ENCODE data around the genes MLPH, RAMP1 and ESPNL.

DNA sequence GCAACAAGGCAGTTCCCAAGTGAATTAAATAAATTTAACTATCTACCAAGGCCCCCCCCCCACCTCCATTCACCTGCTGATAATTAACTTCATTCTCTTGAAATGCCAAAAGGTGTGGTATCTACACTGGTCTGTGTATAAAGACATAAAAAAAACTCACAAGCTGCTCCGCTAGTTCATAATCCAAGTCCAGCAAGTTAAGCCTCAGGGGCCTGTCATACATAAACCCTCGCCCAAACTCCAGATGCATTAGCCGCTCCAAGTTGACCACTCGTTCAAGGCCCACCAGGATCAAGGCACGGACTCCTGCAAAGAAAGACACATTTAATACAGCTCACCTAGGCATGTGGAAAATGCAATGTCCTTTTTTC lies 50.9 kb downstream of the COL6A3 start:
- PRO-cap, 2 experiments = no peak in any of the 2 experiments

- PRO-cap, 2 experiments = no peak in any of the 2 experiments
Observed at GRCh38 chr2:237434722-237435408, 20.9 kb upstream of the COL6A3 start.

- PRO-cap, 2 experiments = no peak in any of the 2 experiments
Observed at GRCh38 chr2:237476436-237477083, 10.5 kb upstream of the MLPH start.

DNA sequence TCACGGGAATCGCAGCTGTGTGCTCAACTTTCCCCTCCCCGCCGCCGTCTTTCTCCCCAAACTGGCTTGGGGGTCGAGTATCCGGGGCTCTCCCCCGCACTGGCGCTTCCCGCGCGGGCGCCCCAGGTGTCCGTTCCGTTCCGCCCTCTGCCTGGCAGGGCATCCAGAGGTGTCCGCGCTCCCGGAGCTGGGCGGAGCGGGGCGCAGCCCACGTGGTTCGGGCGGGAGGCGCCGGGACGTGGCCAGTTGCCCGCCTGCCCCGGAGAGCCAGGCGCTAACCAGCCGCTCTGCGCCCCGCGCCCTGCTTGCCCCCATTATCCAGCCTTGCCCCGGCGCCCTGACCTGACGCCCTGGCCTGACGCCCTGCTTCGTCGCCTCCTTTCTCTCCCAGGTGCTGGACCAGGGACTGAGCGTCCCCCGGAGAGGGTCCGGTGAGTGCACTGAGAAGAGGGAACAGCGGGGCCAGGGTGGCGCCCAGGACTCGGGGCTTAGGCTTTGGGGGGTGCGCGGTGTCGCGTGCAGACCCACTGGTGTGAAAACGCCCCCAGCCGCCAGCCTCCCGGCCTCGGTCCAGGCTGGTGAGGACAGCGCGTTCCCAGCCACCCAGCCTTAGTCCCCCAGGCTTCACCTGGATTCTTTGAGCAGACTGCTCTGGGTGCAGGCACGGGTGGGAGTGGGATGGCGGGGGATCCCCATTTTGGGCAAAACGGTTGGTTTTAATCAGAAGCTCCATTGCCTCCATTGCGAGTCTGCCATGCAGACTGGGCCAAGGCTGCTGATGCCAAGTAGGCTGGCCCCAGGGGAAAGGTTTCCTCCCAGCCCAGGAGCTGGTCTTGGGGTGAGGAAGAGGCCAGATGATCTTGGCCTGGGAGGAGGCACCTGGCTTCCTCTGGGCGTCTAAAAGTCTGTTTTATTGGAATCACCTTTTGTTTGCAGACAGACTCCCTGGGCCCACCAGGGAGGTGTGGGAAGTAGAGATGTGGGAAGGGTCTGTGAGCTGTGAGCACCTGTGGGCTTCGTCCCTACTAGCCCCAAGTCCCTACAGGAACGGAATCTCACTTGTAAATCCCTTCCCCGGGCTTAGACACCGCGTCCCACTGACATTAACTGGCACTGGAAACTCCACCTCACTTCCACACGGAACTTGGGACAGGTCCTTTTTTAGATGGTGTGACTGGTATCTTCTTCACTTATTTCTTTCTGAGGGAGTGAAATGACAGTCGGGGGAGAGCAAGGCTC lies at the start of gene MLPH:
Gene MLPH (plus strand): TSS at position 245 of the 1,239 bp plus-strand sequence.
- PRO-cap, 2 experiments = peak in 2 of 2 experiments; most common plus-strand start position 245 of the sequence (in 1); most common minus-strand start position 153 of the sequence (in 2)

GRCh38 chr2:237513174-237514268 lies 26.5 kb downstream of the MLPH start:
- PRO-cap, 2 experiments = no peak in any of the 2 experiments

GRCh38 chr2:237514269-237515548 lies 27.7 kb downstream of the MLPH start:
- PRO-cap, 2 experiments = no peak in any of the 2 experiments

DNA sequence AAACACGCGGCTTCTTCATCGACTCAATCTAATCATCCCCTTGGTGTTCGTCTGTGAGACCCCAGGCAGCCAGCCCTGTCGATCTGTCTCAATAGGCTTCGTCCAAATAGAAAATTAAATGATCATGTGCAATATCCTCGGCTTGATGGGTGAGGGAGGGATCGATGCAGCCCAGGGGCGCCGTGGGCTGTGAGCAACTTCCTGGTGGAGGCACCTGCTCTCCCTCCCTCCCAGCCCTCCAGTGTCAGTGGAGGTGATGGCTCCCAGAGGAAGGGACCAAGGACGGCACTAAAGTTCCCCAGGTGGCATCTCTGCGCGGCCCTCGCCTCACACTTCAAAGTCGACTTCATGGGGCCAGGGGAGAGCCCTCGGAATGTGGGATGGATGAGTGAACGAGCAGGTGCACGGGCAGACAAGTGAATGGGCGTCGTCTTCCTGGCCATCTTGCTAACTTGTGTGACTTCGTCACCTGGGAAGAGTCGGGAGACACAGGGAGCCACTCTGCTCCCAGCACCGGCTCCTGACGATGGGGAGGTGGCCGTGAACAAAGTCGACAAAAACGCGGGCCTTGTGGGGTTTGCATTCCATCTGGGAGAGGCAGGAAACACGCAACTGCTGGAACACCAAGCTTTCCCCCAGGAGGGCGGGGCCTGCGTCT lies 28.7 kb upstream of the PRLH start:
- PRO-cap, 2 experiments = no peak in any of the 2 experiments

DNA sequence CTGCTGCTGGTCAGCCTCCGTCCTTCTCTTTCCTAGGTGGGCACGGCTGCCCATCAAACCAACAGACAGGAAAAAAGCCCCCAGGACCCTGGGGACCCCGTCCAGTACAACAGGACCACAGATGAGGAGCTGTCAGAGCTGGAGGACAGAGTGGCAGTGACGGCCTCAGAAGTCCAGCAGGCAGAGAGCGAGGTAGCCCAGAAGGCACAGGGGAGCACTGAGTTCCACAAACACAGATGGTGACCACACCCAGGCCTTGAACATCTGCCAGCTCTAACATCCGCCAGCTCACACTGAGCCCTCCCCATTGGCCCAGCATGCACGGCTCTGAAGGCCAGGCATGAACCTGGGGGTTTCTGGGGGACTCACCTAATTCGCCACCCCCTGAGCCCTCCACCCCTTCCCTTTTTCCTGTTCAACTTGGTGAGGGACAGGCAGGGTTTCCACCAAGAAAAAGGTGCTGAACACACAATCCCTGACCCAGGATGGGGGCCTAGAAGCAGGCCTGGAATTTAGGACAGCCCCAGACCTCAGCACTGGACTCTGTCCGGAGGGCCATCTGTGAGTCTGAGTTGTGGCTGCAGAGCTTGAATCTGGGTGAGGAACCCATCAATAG lies 25.5 kb upstream of the PRLH start:
- PRO-cap, 2 experiments = no peak in any of the 2 experiments

DNA sequence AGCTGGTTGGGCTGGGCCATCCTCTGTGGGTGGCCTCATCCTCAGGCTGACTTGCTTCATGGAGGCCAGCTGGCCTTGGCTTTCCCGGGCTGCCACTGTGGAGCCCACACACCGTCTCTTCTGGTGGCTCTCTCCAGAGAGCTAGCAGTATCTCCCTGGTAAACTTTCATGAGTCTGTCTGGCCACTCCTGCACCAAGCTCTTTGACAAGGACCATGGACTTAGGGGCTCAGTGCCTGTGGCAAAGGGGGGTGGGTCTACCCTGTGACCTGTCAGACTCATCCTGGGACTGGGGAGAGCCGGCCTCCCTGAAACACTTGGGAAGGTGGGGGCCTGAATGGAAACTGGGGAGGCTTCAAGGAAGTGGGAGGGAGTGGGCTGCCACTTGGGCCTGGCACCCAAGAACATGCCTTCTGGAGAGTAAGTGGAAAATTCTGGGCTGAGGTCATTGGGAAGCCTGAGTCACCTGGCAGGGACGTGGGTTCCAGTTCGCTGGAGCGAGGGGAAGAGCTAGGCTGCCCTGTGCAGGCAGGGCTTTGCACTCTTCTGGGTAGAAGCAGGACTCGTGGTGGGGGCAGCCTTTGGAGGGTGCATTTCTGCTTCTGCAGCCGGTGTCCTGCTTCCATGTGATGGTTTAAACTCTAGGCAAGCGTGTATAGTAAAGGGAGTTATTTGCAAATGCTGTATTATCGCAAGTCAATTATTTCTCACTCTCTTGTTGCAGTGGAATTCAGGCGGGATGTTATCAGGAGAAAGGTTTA lies 3.6 kb downstream of the LRRFIP1 start:
- PRO-cap, 2 experiments = no peak in any of the 2 experiments

GRCh38 chr2:237689196-237690274 lies 62.1 kb downstream of the LRRFIP1 start:
- PRO-cap, 2 experiments = no peak in any of the 2 experiments

DNA sequence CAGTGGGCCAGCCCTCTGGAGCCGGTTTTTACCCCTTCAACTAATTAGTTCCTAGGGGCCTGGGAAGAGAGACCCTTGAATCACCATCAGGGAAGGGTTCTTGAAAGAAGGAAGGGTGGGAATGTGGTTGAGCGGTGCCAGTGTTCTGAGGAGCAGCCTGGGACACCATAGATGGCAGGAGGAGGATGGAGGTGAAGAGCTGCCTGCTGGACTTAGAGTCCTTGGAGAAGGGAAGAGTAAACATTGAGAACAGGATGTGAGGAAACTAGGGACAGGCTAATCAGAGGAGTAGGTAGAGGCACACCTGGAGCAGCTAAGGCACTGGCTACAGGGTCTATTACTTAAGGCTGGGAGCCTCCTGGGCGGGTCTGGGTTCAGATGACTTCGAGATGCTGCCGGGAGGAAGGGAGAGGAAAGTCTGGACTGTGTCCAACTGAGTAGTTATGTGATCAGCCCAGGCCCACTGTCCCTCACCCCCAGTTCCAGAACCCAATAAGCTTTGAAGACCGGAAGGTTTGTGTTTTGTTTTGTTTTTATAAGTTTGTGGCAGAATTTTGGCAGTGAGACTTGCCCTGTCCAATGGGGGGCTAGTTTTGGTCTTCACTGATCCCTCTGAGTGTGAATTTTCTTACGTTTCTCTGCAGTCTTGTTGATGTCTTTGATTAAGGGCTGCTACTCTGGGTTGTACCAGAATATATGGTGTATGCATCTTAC lies 66.3 kb downstream of the LRRFIP1 start:
- PRO-cap, 2 experiments = peak in 1 of 2 experiments; most common plus-strand start position 283 of the sequence (in 1); most common minus-strand start position 214 of the sequence (in 1)

DNA sequence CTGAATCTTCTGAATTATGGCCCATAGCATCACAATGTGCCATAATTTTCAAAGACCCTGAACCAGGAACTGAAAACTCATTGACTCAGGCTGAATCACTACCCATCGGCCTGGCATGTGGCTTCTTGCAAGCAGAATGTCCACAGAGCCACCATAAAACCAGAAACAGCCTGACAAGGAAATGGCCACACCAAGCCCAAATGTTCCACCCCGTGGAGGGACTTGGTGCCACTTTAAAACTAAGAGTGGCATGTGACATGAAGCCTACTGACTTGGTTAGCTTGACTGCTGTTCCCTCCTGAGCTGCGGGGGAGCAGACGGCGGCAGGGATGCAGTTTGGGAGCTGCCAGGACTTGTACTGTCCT lies 71.2 kb upstream of the RBM44 start:
- PRO-cap, 2 experiments = no peak in any of the 2 experiments

DNA sequence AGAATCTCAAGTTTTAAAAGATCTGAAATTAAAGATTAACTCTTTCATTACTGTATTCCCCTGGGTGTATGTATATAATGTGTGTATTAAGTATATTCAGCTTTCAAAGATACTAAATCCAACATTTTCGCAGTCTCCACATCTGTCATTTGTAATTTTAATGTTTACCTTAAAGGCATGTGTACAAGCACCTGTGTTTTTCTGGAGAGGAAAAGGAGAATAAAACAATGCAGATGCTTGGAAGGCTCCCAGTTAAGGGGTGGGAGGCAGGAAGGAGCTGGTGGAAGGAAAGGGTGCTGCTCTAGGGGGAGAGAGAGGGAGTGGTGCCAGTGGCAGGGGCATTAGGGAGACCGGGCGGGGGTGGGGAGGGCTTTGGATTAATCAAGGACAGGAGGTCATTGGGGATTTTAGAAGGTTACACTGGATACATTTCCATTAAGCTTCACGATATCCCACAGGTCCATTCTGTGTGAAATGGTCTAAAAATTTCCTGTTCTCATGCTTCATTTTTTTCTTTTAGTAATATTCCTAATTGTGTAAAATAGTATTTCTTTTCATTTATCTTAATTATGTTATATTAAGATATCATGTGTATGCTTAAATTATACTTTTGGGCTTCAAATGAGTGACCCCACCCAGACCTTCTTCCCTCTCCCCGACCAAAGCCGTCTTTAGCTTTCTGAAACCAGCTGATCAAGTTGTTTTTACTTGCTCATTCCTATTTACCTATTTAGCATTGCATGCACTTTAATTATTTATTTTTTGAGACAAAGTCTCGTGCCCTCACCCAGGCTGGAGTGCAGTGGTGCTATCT lies 70.2 kb upstream of the RBM44 start:
- PRO-cap, 2 experiments = no peak in any of the 2 experiments

- PRO-cap, 2 experiments = no peak in any of the 2 experiments
Observed at GRCh38 chr2:237740786-237741076, 57.8 kb upstream of the RBM44 start.

DNA sequence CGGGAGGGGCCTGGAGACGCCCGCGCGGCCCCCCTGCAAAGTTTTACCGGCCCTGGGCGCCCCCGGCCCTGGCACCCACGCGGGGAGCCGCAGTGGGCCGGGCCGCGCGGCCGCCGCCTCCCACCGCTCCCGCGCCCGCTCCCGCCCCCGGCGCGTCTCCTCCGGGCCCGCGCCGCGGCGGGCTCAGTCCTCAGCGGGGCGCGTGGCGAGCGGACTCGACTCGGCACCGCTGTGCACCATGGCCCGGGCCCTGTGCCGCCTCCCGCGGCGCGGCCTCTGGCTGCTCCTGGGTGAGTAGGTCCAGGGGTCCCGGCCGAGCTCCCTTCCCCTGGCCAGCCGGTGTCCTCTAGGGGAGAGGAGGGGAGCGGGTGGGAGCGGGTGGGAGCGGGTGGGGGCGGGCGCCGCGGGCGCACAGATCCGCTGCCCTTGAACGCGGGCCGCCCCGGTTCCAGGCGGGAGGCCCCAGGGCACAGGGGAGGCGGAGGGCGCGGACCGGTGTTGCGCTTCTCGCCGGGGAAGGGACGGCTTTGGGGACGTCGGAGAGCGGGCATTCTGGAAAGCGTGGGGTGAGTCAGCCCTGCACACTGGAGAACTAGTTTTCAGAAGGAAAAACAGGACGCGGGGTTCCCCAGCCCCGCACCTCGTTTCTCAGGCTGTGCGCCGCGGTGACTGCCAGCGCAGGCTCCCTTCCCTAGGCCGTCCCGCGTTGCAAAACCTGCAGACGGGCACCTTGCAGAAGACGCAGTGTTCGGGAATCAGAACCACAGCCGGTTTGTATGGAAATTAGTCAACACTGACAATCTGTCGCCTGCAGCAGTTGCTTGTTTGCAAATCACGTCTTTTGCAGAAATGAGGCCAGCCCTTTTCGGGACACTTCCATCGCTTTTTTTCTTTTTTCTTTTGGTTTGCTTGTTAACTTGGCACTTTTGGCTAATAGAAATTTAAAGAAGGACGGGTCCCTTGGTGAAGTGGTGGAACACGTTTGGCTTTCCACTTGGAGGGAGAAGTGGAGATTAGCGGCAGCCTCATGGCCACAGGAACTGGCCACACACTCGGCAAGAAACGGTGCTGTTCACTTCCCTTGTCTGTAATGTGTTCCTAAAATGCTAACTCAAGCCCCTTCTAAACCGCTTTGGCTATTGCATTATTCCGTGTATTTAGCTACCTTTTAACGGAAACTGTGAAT lies at the start of gene RAMP1:
Gene RAMP1 (plus strand): TSS at position 186 of the 1,186 bp plus-strand sequence.
- PRO-cap, 2 experiments = peak in 1 of 2 experiments; most common plus-strand start position 186 of the sequence (in 1); most common minus-strand start position 91 of the sequence (in 1)

DNA sequence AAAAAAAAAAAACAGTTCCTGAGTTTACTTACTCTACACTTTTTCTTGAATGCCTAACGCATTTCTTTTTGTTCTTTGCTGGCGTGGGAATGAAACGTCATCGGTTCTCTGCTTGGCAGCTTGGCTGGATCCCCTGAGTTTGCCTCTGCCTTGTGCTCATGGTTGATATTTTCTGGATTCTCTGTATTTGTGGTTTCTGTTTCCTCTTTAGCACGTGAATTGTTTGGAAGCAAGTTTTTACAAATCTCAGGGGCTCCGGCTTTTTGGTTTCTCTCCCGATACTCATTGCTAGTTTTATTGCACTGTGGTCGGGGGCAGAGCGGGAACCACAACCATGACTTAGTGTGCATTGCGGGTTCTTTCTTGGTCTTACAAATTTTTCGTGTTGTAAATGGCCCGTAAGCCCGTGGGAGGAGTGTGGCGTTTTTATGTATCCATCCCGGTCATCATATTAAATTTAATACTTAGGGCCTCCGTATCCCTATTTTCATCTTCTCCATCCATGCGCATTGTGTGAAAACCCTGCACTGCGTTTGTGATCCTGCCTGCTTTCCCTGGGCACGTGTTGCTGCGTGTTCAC lies 9.3 kb downstream of the RAMP1 start:
- PRO-cap, 2 experiments = no peak in any of the 2 experiments

DNA sequence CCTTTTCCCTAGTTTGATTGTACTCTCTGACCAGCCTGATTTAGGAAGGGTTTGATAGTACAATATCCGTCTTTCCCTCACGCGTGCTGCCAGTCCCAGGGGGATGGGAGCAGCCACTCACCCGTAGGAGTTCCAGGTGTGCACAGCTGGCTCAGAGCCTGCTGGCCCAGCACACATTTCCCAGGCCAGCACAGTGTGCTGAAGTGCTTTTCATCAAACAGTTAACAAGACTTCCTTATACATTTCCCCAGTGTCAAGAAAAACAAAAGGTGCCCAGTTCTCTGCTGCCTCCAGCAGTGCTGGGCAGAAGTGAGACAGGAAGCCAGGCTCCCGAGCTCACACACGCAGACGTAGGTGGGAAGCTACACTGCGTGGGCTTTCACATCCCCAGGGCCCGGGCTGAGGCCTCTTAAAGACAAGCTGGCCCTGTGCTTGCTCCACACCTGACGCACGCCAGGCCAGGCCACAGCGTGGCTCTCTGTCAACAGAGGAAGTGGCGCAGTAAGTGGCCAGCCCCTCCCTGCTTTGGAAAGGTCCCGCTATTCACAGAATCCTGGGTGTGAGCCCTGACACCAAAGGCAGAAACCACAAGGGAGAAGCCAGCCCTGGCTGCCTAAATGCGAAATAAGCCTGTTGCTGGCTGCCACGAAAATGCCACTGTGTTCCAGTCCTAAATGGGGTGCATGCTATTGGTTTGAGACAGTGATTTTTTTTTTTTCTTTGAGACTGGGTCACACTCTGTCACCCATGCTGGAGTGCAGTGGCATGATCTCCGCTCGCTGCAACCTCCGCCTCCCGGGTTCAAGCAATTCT lies 39.1 kb downstream of the RAMP1 start:
- PRO-cap, 2 experiments = no peak in any of the 2 experiments

DNA sequence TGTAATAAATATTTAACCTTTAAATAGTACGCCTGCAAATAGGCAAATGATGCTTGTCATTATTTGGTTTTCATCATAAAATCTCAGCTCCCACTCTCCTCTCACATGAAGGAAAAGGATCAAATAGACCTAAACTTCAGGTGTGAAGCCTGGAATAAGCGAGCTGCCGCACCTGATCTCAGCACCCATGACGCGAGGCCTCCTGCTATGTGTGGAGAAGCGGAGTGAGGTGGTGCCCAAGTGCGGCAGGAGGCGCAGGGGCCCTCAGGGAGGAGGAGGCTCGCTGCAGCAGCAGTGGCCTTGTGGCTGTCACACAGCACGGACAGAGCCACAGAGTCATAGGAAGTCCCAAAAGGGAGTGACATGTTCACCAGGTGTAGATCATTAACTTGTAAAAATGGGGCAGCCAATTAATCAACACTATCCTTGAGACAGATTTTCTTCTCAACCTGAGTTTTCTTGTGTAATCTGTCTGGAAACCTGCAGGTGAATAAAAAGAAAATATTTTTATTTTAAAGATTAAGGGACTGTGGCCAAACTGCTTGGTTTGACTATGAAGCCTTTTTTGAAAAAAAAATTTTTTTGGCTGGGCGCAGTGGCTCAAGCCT lies 9.1 kb downstream of the SCLY start:
- PRO-cap, 2 experiments = no peak in any of the 2 experiments

DNA sequence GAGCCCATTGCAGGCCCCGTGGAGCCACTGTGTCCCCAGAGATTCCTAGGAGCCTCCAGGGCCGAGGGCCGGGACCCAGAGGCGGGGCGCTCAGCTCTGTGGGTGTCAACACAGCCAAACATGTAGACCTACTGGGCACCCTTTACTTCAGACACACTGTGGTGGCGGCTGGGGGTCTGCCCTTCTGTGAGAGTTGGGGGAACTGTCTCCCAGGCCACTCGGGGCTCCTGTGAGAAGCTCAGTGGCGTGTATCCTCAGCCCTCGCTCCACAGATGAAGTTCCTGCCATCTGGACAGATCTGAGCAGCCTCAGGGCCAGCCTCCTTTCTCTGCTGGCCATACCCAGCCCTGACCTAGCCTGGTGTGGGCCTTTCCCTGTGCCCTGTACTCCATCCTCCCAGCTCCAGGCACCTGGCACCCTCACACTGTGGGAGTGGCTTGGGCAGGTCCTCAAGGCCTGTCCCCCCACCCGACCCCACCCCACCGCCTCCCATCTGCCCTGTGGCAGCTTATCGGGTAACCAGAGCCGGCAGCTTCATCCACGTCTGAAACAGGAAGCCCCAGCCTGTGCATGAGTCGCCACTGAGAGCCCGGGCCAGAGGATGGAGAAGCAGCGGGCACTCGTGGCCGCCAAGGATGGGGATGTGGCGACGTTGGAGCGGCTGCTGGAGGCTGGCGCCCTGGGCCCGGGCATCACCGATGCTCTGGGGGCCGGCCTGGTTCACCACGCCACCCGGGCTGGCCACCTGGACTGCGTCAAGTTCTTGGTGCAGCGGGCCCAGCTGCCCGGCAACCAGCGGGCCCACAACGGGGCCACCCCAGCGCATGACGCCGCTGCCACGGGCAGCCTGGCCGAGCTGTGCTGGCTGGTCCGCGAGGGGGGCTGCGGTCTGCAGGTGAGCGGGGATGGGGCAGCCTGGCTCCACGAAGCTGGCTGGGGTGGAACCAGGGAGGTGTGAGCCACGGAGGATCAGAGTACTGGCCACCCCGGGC lies at the start of gene ESPNL:
Gene ESPNL (plus strand): TSS at position 522 of the 992 bp plus-strand sequence.
- PRO-cap, 2 experiments = no peak in any of the 2 experiments

DNA sequence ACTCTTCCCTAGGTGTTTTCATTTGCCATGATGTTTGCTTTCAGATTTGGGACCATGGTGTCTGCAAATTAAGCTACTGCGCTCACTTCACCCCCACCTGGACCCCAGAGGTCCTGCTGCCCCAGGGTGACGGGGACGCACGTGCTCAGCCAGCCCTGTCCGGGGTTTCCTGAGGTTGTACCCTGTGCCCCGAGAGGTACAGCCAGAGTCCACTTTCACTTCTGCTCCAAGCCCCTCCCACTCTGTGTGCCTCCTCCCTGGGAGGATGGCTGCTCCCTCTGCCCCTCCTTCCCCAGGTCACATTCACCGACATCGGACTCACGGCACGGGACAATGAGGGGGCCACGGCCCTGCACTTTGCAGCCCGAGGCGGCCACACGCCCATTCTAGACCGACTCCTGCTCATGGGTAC lies 7.4 kb downstream of the ESPNL start:
- PRO-cap, 2 experiments = peak in 2 of 2 experiments; most common minus-strand start position 171 of the sequence (in 2)

All from Colon Carcinoma Metastatic in the Brain (tissue), 2 donors.